AG08470 (cell line): ENCODE data around the genes WDR91 and ATP6V0A4.

- RRBS, result no CpG with 5 or more reads among the region's 4 CpGs
These were observed 1.2 kb upstream of the BPGM start for GRCh38 chr7:134645537-134645797.

DNA sequence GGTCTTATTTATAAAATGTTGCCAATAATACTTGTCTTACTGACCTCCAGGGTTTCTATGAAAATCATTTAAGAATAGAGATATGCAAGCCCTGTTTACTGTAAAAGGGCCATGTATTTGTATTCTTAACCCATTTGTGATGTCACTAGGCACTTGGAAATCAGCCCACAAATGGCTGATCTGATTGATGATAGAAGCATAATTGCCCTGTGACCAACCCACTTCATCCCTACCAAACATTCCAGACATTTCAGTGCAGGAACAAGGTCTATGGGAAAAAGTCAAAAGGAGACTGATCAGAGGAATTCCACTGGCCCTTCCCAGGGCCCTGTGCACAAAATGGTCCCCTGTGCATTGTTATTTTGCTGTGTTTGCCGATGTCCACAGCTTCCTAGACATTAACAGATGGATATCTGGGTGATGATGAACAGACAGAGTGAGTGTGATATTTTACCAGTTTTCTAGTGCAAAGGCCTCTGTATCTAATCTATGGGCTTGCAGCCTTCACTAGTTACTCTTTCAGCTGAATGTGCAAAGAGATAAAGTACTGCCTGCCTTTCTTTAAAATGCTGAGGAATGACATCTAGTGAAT lies 55.2 kb downstream of the CALD1 start:
- RRBS, result no CpG with 5 or more reads among the region's 1 CpG

DNA sequence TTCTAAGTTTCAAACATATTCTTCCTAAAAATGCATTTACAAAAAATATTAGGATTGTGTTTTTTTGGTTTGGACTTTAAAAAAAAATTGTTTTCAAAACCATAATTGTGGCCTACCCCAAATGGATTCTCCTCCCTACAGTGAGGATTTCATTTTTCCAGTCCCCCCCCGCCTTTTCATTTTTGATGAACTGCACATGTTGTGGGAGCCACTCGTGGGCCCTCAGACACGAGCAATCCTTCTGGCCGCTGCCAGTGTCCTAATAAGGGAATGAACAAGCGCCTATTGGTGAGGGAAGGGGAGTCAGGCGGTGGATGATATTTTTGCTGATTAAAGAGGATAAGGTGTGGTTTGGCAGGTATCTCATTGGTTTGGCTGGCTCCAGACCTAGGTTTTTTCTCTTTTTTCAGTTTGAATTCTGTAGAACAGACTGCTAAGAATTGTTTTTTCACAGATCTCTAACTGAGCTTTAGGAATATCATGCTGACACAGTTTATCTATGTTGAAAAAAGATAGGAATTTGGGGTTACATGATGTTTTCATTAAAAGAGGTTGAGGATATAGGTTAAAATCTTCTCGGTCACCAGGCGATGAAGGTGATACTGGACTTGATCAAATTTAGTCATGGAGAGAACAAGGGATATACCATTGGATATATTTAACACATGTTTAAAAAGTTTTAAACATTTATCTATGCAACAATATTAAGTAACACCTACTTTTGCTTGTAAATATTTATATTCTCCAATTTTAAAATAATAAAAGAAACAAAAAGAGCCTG lies 78.5 kb upstream of the AGBL3 start:
- RRBS, result no CpG with 5 or more reads among the region's 8 CpGs

- RRBS, result no CpG with 5 or more reads among the region's 33 CpGs
These were observed 11.5 kb upstream of the CYREN start for GRCh38 chr7:135181683-135182695.

DNA sequence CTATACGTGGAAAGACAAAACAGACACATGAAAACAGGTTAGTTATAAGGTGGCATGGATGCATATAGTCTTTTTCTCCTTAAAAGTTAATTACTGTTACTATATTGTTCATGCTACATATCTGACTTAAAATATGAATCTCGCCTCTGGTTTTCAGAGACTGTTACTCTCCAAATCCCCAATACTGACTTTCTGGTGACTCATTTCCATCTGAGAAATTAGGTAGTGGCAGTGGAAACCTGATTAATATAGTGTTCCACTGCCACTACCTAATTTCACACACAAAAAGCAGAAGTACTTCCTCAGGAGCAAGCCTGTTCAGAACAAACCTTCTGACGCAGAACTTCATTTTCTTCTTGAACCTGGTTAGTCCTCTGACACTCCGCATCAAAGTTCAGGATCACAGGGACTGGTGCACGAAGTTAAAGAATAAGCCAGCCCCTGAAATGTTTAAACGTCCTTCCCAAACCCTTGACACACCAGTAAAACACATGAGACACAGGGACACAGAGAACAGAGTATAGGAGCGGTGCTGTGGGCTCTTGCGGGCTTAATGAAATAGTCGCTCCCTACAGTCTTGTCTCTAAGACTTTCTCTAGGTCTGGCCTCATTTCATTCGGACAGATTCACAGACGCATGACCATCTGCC lies 4.4 kb downstream of the WDR91 start:
- RRBS, result no CpG with 5 or more reads among the region's 11 CpGs

DNA sequence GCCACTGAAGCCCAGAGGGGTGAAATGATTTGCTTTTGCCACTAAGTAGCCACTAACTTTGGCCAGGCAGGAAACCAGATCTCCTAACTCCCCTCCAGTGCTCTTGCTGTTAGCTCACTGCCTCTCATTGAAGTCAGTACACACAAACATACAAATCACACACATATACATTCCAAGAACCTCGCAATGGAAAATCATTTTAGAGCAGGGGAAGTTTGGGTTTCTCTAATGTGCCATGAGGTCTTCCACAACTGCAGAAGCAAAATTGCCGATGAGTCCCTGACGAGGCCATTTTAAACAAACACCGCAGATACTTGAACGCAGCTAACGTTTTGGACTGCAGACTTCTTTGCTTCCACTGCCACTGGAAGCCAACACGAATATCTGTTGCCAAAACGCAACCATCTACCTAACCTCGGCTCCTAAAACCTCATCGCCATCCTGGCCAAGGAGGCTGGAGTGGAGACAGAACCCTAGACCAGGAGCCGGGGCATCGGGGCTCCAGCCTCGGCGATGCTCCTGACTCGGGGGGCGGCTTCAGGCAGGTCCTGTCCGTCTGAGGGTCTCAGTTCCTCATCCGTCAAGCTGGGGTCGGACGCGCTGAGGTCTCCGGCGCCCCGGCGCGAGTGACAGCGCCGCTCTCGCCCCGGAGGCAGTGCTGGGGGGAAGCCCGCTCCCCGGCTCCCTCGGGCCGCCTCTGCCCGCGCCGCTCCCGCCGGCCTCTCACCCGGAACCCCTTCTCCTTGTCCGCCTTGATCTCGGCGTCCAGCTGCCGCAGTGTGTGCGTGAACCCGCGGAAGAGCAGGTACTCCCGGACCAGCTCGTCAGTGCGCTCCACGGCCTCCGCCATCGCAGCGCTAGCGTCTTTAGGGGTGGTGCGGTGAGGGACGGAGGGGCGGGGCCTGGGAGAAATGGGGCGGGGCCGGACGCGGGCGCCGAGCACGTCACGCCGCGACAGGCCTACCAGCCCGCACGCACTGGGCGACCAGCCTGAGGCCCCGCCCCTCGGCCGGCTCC lies at the start of gene WDR91:
Gene WDR91 (minus strand): TSS at position 874 of the 1,017 bp plus-strand sequence.
- RRBS, result 1% methylated on average over 31 of the region's 74 CpGs

DNA sequence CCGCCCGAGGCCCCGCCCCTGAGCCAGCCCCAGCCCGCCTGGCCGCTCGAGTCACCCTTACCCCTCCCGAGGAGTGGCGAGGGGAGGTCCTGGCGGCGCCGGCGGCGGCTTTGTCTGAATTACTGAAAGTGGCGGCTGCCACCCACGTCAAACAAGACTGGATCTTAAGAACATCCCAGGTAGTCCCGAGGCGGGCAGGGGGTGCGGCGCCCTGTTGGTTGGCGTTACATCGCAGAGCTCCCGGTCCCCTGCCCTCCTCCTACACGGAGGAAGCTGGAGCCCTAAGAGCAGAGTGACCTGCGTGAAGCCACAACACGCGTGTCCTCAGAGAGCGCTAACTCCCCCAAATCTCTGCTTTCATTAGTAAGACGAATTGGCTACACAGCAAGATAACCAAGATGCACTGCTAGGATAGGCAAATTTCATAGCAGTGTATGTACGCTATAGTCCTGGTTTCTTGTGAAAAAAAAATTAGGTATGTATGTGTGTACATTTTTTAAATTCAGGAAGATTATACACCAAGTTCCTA lies 408 bp upstream of the WDR91 start:
- RRBS, result no CpG with 5 or more reads among the region's 29 CpGs

- RRBS, result no CpG with 5 or more reads among the region's 5 CpGs
These were observed 20.4 kb downstream of the STRA8 start for GRCh38 chr7:135253868-135254547.

- RRBS, result no CpG with 5 or more reads among the region's 4 CpGs
These were observed 126.4 kb downstream of the CNOT4 start for GRCh38 chr7:135383386-135383969.

DNA sequence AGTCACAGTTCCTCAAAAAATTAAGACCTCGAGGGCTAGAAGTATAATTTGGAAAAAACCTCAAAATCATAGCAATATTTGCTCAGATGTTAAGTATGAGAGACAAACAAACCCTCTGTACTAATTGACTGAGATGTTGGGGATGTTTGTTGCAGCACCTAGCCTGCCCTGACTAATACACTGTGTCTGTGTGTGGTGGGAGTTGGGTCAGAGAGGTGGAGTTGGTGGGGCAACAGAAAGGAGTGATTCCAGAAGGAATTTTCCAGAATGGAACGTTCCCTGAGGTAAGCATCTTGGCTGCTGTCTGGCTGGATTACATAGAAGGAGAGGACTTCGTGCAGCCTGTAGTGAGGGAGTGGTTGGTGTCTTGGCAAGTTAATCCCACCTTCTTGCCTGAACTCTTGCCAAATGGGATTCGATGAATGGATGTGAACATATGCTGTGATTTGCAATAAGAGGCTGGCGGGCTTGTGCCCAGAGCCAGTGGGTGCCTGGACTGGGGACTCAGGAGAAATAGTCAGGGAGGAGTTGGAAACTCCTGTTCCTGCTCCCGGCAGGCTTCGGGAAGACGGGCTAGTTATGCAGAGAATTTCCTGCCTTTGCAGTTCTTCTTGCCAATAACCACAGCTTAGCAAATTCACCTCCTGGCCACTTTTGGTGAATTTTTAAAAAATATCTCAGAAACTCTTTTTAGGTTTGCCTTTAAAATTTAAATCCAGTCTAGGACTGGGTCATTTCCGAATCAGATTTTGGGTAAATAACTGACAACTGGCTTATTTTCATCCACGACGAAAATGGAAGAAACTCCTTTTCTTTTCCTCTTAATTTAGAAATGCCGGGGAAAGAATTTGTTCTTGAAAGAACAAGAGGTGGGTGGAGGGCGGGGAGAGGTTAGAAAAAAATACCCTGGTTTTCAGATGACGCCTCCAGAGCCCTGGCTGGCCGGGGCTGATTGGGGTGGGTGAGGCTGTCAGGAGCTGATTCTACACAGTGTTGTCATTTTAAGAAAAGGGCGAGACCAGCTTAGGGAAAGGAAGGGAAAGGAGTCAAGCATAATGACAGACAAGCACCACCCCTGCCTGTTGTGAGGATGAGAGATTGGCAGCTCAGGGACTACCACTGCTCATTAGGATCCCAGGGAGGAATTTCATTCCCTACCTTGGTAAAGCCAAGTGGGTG lies 9.5 kb upstream of the FAM180A start:
- RRBS, result 15% methylated on average over 3 of the region's 16 CpGs

- RRBS, result no CpG with 5 or more reads among the region's 7 CpGs
These were observed 46.8 kb downstream of the MTPN start for GRCh38 chr7:135930378-135930776.

- RRBS, result no CpG with 5 or more reads among the region's 6 CpGs
These were observed 26.1 kb downstream of the DGKI start for GRCh38 chr7:137820517-137821182.

DNA sequence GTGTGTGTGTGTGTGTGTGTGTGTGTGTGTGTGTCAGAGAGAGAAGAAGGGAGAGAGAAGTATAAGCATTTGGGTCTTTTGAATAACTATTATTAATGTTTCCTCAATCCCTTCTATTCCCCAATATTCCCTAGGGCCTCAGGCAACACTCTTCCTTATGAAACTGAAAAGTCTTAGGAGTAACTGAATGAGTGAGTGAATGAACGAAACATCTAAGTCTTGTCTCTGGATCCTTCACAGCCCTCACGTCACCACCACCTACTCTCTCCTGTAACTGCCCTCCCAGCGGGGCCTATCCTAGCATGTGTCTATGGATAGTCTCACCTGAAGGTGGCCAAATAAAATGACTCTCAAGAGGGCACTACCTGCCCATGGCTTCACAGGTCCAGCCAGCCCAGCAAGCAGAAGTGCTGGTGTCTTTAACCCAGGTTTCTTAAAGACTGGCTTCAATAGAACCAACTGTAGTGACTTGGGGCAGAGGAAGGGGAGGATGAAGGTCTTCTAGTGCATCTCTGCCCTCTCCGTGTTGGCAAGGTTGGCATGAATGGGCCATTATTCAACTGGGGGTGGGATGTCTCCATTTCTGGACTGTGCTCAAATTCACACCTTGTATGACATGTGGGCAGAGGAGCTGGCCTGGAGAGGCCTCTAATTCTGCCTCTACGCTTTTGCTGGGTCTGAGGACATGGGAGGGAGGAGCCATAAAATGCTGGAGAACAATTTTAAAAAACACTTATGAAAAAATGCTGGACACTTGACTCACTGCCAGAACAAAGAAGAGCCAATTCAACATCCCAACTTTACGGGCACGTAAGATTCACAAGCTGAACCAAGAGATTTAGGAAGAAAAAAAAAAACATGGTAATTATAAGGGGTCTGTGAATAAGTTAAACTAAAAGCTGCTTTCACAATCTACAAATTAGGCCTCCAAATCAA lies 29.8 kb upstream of the DGKI start:
- RRBS, result no CpG with 5 or more reads among the region's 7 CpGs

DNA sequence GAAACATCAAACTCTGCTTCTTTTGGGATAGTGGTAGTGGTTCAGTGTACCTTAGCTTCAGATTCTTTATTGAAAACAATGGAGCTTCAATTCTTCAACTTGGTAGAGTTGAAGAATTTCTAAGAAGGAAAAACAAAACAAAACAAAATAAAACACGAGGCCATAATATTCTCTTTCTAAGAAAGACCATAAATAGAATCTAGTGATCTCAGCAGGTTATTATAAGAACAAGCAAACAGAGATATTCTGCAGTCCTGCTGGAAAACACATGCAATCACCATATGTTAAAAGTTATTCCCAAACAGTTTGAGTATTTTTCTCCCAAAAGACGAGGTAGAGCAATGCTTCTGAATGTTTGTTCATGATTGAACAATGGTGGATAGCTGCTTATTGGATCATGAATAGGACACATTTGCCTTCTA lies 59.4 kb downstream of the CREB3L2 start:
- RRBS, result no CpG with 5 or more reads among the region's 2 CpGs

DNA sequence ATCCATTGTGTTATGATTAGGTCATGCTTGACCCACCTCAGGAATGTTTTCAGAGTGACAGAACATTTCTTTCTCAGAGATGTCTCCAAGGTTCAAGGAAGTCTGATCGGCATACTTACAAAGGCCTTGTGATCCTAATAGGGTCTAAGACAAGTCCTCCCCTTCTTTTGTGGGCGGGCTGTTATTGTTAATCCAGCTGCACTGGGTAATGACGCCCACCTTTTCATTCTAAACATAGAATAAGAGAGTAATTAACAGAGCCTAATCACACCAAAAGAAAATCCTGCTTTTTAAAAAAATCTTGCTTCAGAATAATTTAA lies 110.8 kb downstream of the AKR1D1 start:
- RRBS, result no CpG with 5 or more reads among the region's 3 CpGs

- RRBS, result no CpG with 5 or more reads among the region's 1 CpG
These were observed 96.5 kb downstream of the TRIM24 start for GRCh38 chr7:138556323-138557165.

- RRBS, result no CpG with 5 or more reads among the region's 6 CpGs
These were observed 21.7 kb upstream of the TMEM213 start for GRCh38 chr7:138776017-138776603.

DNA sequence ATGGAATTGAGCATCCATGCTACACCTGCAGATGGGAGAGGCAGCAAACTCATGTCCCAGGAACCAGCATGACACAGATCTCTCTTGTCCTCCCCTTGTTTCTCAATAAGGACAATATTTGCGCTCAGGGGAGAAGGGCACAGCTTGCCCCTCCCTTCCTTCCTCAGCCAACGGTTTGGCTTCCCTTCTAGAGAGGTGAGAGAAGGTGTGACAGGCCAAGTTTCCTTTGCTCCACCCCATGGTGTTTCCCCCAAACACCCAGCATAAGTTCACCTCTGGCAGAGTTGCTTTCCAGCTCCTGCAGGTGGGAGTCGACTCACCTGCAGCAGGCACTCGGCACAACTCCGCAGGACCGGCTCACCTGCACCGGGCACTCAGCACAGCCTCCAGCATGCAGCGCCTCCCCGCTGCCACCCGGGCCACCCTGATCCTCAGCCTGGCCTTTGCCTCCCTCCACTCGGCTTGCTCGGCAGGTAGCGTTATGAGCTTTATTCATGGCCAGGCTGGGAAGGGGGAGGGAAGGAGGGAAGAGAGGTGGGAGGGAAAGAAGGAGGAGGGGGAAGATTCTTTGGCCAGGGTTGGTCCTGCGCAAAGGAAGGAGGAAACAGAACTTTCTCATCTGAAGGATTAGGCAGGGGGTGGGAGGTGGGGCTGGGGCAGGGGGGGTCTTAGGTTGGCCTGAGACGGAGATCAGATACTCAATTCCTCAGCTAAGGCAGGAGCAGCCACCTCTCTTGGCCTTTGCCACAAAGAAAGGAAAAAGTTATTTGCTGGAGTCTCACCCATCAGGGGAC lies at the start of gene ATP6V0A4:
Gene ATP6V0A4 (minus strand): TSS at position 483 of the 794 bp plus-strand sequence.
- RRBS, result 4% methylated on average over 4 of the region's 15 CpGs

- RRBS, result no CpG with 5 or more reads among the region's 13 CpGs
These were observed 9.3 kb downstream of the ZC3HAV1L start for GRCh38 chr7:139026107-139027302.

DNA sequence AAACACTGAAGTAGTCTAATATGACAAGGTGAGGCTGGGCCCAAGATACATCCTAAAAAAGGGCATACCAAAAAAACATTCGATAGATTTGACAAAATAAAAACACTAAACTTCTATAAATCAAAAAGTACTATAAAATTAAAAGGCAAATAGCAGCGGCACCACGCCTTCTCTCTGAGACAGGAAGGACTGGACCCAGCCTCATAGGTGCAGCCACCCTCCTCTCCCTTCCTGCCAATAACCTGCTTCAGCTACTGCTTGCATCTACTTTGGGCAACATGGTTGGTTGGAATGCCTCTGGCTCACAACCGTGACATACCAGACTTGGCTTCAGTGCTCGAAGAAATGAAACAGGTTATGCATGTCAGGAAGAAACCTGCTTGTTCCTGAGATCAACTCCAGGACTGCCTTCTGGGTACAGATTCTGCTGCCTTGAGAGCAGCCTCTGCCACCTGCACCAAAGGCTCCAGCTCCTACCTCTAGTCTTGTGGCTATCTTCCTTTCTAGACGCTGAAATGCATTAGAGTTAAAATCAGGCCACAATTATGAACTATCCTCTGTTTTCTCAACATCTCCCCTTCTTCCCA lies 2.1 kb downstream of the ZC3HAV1L start:
- RRBS, result no CpG with 5 or more reads among the region's 6 CpGs